ENCODE measurements around a stretch of chr5.

DNA sequence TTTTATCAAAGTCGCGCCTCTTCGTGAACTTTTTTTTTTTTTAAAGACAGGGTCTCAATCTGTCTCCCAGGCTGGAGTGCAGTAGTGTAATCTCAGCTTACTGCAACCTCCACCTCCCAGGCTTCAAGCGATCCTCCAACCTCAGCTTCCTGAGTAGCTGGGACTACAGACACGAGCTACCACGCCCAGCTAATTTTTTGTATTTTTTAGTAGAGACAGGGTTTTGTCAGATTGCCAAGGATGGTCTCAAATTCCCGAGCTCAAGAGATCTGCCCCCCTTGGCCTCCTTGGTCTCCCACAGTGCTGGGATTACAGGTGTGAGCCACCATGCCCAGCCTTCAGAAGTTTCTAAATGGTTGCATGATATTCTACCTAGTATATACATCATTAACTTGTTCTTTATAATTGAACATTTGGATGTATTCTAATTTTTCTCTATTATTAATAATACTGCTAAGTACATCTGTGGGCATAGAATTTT is 43.8 kb downstream of the CSNK1A1 start:
- PRO-cap = no peak
- RAMPAGE, long total RNA, 4 experiments = no peak in any of the 4 experiments

DNA sequence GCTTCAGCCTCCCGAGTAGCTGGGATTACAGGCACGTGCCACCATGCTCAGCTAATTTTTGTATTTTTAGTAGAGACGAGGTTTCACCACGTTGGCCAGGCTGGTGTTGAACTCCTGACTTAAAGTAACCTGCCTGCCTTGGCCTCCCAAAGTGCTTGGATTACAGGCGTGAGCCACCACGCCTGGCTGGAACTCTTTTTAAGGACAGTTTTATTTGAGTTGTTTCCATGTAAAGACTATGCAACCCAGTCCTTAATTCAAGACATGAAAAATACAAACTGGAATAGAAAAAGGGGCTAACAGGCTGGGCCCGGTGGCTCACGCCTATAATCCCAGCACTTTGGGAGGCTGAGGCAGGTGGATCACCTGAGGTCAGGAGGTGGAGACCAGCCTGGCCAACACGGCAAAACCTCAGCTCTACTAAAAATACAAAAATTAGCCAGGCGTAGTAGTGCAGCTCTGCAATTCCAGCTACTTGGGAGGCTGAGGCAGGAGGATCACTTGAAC is 3.2 kb downstream of the CSNK1A1 start:
- PRO-cap = no peak
- RAMPAGE, long total RNA, 4 experiments = no peak in any of the 4 experiments

- PRO-cap = no peak
- RAMPAGE, long total RNA, 4 experiments = no peak in any of the 4 experiments
These were observed 36.1 kb upstream of the PPARGC1B start for GRCh38 chr5:149693852-149694500.

DNA sequence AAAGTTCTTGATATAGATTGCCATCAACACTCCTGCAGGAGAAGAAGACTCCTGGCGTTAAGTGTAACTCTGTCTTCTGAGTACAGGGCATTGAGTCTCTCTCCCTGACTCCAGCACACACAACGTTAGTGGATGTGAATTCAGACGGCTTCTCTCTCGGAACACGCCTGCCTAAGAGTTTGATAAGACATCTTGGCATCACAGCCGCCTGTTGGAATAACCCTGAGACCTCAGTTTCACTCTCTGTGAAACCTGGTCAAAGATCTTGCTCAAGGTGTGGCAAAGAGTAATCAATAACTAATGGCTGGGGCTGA is 27.5 kb upstream of the PPARGC1B start:
- PRO-cap = bidirectional peak, plus-strand start outside the sequence, minus-strand start at position 218 of the sequence
- RAMPAGE, long total RNA, 4 experiments = no peak in any of the 4 experiments

DNA sequence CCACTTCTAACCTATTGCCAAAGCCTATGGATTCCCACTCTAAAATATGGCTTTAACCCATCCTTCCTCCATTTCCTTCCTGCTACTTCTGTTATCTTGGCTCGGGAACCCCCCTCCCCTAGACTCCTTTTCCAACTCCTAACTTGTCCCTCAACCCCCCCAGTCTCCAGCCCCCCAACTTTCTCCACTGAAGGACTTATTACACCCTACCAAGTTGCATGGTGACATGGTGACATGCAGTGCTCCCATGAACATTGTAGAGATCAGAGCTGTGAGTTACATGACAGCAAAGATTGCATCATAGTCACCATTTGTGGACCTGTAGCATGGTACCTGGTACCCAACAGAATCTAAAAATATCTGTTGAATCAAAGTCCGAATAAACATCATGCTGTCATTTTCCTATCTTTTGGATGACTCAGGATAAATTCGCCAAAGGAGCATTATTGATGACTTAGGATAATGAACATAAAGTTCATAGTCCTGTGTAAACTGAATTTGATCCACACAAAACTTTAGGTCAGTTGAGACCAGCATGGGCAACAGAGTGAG is 6.8 kb upstream of the PPARGC1B start:
- PRO-cap = unidirectional peak, plus-strand start at position 95 of the sequence
- RAMPAGE, long total RNA, 4 experiments = no peak in any of the 4 experiments

DNA sequence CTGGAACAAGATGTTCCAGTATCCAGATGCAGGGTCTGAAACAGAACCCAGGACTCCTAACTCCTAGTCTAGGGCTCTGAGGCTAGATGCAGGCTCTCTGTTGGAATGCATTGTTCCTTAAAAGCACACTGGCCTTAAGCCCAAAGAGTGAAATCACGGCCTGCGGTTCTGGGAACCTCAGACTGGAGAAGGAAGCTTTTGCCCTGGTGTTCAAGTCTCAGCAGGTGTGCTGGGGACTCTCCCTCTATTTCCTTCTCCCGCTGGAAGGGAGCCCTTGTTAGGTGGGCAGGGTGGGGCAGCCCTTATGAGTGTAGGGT is 1.9 kb upstream of the PPARGC1B start:
- PRO-cap = bidirectional peak, plus-strand start outside the sequence, minus-strand start at position 184 of the sequence
- RAMPAGE, long total RNA, 4 experiments = no peak in any of the 4 experiments

GRCh38 chr5:149747328-149748339 is 17.5 kb downstream of the PPARGC1B start:
- PRO-cap = bidirectional peak, plus-strand start at chr5:149747695, minus-strand start at chr5:149747501
- RAMPAGE, long total RNA, 4 experiments = no peak in any of the 4 experiments

- PRO-cap = no peak
- RAMPAGE, long total RNA, 4 experiments = no peak in any of the 4 experiments
These were observed 63.1 kb downstream of the PPARGC1B start for GRCh38 chr5:149792936-149793819.

- PRO-cap = no peak
- RAMPAGE, long total RNA, 4 experiments = no peak in any of the 4 experiments
These were observed 56.9 kb downstream of the PDE6A start for GRCh38 chr5:149887428-149888280.

- PRO-cap = no peak
- RAMPAGE, long total RNA, 4 experiments = no peak in any of the 4 experiments
These were observed 48.7 kb downstream of the PDE6A start for GRCh38 chr5:149895882-149896314.

GRCh38 chr5:149963761-149964270 is 3.3 kb downstream of the SLC26A2 start:
- PRO-cap = unidirectional peak, plus-strand start at chr5:149964010
- RAMPAGE, long total RNA, 4 experiments = no peak in any of the 4 experiments

DNA sequence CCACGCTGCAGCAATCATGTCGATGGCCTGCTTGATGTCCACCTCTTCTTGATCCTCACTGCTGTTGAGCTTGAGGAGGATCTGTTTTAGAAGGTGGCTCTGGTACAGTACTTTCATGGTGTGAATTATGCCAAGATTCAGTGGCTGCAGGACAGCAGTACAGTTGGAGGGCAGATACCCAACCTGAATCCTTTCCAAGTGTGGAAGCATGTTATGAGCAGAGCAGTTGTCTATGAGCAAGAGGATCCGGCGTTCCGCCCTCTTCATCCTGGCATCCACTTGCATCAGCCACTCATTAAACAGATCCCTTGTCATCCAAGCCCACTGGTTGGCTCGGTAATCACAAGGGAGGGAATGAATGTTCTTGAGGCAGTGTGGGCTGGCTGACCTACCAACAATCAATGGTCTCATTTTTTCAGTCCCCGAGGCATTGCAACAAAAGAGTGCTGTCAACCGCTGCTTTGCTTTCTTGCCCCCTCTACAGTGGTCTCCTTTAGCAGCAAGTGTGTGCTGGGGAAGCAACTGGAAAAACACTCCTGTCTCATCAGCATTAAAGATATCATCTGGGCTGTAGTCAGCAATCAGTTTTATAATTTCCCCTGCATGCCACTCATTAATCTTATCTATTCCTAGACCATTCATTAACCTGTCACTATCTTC is 5.1 kb downstream of the TIGD6 start:
- PRO-cap = no peak
- RAMPAGE, long total RNA, 4 experiments = no peak in any of the 4 experiments

DNA sequence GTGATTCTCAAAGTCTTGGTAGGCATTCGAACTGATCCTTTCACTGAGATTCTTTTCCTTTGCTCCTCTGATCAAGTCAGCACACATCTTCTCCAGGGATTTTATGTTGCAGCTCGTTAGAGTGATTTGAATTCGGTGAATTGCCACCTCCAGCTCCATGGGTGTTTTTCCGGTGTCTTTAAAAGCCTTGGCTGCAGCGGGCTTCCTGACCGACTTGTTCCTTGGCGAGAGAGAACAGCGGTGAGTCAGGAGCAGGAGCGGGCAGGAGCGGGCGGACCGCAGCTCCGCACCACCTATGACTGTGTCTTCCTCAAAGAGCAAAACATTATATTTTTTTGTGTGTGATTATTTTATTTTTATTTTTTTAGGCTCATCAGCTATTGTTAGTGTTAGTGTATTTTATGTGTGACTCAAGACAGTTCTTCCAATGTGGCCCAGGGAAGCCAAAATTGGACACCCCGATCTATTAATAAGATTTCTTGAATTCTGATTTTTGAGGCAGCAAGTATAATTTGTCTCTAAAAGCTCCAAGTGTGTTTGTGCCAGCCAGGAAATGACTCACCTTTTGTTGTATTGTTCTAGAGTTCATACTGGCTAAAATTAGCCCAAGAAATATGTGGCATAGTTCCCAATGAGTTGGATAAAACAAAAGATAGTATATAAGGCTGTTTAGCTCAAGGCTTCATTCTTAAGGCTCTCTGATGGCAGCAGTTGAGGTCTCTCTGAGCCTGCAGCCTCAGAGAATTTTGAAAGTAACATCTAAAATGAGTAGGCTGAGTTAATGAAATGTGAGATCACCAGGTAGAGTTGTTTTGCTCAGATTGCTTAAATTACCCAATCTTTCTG is 21.4 kb downstream of the HMGXB3 start:
- PRO-cap = unidirectional peak, plus-strand start at position 691 of the sequence
- RAMPAGE, long total RNA, 4 experiments = no peak in any of the 4 experiments

DNA sequence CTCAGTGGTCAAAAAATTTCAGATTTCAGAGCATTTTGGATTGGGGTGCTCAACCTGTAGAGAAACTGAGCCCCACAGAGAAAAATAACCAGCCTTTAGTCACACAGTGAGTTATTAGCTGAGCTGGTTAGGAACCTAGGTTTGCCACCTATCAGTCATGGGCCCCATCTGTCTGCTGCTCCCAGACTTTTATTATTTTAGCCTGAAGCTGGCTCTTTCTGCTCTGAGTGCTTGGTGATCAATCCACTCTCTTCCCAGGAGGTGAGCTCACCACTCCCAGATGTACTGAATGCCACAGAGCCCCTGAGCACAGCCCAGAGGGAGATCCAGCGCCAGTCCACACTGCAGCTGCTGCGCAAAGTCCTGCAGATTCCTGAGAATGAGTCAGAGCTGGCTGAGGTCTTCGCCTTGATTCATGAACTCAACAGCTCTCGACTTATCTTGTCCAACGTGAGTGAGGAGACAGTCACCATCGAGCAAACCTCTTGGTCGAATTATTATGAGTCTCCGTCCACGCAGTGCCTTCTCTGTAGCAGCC is 35.9 kb downstream of the HMGXB3 start:
- PRO-cap = no peak
- RAMPAGE, long total RNA, 4 experiments = start-site peak on the plus strand in 1 of 4 experiments, centred at position 413 of the sequence, 10 reads per replicate

- PRO-cap = no peak
- RAMPAGE, long total RNA, 4 experiments = no peak in any of the 4 experiments
These were observed 21.1 kb downstream of the CSF1R start for GRCh38 chr5:150064976-150065874.

DNA sequence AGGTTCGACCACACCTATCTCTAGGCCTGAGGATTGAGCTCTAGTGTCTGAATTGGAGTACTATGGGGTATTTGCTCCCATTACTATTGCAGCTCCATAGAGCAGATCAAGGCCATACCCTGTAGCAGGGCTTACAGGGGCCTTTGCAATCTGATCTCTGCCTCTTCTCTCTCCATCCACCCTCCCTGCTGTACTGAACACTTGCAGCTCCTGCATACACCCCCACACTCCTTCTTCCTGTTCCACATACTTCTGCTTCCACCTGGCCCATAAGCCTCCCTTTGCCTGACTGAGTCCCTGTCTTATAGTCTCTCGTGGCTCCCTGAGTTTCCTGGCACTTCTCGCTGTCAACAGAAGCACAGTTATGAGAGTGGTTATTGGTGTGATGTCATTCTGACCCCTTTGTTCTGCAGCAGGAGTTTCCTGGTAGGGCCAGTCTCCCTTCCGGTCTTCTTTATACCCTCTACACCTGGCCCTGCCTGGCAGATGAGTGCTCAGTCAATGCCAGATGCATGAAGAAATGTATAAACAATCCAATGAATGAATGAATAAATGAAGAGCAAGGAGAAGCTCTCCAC is 20.3 kb upstream of the CSF1R start:
- PRO-cap = no peak
- RAMPAGE, long total RNA, 4 experiments = no peak in any of the 4 experiments

DNA sequence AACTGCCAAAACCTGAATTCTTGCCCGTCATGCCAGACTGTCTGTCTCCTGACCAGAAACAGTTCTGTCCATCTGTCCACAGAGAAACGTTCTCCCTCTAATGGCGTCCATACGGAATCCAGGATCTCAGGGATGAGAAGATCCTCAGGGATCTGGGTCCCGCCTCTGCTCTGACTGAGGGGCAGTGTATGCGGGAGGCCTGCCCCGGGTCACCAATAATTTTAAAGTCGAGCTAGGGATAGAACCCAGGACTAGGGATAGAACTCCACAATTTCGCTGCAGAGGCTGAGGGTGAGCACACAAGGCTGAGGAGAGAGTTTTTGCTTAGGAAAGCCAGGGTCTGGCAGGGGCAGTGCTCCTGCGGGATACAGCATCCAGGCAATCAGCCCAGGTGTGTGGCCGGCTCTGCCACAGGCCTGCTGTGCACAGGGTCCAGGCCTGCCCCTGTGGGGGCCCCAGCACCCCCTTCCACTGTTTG is 8.9 kb downstream of the PDGFRB start:
- PRO-cap = no peak
- RAMPAGE, long total RNA, 4 experiments = no peak in any of the 4 experiments

DNA sequence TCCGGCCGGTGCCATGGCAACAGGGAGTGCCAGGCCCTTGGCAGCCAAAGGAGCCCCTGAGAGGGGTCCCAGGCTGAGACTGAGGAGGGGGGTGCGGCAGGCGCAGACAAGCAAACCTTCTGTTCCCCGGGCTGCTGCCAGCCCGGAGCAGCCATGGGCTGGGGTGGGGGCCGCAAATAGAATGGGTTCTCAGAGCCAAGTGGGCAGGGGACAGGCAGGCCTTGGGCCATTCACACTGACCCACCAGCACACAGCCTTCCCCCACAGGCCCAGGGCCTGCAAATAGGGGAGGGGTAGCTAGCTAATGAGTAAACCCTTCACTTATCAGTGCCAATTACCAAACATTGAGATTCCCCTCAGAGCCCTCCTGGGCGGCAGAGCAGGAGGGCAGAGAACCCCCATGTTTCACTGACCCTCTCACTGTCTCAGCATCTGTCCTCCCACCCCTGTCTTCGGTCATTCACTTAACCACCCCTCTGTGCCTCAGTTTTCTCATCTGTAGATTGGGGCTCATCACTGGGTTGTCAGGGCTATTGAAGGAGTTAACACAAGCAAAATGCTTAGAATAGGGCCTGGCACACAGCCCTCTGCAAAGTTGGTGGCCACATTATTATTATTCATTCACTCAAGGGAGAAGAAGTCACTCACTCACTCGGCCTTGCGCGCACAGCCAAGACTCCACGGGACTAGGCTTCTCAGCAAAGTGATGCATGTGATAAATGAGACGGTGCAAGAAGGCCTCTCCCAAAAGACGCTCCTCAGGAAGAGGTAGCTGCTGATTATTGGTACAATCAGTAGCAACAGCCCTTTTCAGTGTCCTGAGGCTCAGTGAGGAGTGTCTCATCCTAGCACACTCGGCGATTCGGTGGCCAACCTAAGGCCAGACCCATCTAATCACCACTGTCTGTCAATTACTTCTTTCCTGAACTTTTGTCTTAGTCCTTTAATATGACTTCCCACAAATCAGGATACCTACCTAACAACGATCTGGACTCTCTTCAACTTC is 8.1 kb downstream of the PDGFRB start:
- PRO-cap = no peak
- RAMPAGE, long total RNA, 4 experiments = no peak in any of the 4 experiments

GRCh38 chr5:150159585-150160518 is 4.2 kb upstream of the PDGFRB start:
- PRO-cap = no peak
- RAMPAGE, long total RNA, 4 experiments = no peak in any of the 4 experiments

- PRO-cap = bidirectional peak, plus-strand start at chr5:150208854, minus-strand start at chr5:150208728; bidirectional peak, plus-strand start at chr5:150209167, minus-strand start at chr5:150209084
- RAMPAGE, long total RNA, 4 experiments = start-site peak on the plus strand in 2 of 4 experiments, at chr5:150209034-150209208 at its widest, 15 to 17 reads per replicate
These were observed 18.9 kb downstream of the SLC6A7 start for GRCh38 chr5:150208598-150209299.

Data from Peyer's patch (tissue), 4 donors.